Psoas muscle (tissue), 2 donors: ENCODE data around the gene CCL17.

DNA sequence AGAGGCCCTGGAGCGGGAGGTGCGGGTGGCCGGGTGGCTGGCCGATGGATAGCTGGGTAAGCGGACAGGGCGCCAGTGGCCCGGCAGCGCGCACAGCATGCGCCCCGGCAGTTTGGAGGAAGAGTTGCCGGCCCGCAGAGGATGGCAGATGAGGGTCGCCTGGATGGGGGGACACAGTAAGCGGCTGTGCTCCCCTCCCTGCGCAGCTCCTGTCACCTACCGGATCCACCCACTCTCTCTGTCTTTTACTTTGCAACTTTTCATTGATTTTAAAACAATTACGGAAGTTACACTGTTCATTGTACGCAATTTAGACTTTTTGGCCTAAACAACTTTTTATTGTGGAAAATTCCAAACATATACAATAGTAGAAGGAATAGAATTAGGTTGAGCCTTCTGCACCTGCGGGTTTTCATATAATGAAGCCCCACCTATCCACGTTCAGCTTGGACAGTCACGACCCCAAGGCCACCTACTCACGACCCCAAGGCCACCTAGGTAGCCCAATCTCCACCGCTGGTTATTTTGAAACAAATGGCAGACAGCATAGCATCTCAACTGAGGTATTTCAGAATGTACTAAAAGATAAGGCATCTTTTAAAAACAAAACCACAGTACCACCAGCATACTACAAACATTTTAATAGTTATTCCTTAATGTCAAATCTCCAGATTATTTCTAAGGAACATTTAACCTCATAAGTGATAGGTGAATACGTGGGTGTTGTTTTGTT lies 531 bp downstream of the NLRC5 start:
- PRO-cap, 2 experiments, result no peak in any of the 2 experiments

GRCh38 chr16:57144911-57145640 lies 40.8 kb downstream of the PSME3IP1 start:
- PRO-cap, 2 experiments, result no peak in any of the 2 experiments

- PRO-cap, 2 experiments, result no peak in any of the 2 experiments
These were observed 18.5 kb downstream of the RSPRY1 start for GRCh38 chr16:57204570-57205111.

DNA sequence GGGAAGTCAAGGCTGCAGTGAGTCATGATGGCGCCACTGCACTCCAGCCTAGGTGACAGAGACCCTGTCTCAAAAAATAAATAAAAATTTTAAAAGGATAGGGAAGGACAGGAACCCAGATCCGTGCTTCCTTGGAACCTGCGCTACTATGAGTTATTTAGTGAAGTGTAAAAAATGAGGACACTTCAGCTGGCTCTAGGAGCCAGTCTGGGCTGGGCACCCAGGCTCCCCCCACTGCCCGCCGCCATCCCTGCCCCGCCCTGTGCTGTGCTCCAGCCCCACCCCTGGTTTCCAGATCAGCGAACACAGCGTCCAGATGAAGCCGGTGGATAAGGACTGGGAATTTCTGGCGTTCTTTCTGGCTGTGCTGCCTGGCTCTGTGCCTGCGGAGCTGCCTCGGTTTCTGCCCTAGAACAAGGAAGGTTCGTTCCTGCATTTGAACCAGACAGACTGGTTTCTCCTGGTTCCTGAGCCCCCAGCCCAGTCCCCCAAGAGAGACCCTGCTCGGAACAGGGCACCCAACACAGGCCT lies 18.5 kb downstream of the PLLP start:
- PRO-cap, 2 experiments, result no peak in any of the 2 experiments

DNA sequence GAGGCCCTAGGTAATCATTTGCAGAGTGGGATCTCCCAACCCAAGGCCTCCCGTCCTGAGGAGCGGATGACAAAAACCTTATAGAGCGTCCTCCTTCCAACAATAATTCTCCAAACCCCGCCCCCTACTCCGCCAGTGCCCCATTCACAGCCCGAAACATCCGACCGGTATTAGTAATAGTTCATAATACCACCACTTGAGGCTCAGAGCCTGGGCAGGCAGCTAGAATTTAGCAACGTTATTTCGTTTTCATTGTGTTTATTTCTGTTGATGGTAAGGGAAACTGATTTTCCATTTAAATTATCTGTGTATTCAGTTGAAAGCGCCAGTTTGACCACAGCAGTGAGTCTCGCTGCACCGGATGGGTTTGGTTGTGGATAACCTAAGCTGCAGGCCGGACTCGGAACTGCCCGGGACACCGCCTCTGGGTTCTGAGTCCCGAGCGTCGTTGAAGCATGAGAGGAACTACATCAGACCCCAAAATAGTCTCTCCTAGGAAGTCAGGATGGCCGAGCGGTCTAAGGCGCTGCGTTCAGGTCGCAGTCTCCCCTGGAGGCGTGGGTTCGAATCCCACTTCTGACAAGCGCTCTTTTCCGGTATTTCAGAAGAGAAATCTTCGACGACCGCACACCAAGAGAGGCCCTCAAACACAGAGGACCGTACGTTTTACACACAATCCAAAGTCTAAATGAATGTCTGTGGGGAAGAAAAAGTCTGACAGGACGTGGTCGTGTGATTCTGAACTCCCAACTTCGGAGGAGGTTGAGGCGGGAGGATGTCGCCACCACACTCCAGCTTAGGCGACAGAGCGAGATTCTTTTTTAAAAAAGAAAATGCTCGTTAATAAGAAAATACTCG lies 15.2 kb upstream of the PLLP start:
- PRO-cap, 2 experiments, result peak in 2 of 2 experiments; most common plus-strand start position 495 of the sequence (in 1); most common minus-strand start position 433 of the sequence (in 2)

DNA sequence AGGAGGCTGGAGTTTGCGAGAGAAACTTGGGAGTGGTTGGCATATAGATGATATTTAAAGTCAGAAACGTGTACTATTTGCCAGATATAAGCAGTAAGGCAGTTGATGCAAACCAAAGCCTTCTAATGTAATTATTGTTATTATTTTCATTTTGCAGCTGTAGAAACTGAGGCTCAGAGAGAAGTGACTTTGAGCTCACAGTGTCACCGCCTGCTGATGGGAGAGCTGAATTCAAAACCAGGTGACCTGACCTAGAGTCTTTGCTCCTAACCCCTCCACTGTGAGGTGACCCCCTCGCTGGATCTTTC lies at the start of gene CCL17:
Gene CCL17 (plus strand): TSS at position 172 of the 308 bp plus-strand sequence.
- PRO-cap, 2 experiments, result no peak in any of the 2 experiments

GRCh38 chr16:57544118-57544926 lies 1.9 kb downstream of the ADGRG5 start:
- PRO-cap, 2 experiments, result no peak in any of the 2 experiments

DNA sequence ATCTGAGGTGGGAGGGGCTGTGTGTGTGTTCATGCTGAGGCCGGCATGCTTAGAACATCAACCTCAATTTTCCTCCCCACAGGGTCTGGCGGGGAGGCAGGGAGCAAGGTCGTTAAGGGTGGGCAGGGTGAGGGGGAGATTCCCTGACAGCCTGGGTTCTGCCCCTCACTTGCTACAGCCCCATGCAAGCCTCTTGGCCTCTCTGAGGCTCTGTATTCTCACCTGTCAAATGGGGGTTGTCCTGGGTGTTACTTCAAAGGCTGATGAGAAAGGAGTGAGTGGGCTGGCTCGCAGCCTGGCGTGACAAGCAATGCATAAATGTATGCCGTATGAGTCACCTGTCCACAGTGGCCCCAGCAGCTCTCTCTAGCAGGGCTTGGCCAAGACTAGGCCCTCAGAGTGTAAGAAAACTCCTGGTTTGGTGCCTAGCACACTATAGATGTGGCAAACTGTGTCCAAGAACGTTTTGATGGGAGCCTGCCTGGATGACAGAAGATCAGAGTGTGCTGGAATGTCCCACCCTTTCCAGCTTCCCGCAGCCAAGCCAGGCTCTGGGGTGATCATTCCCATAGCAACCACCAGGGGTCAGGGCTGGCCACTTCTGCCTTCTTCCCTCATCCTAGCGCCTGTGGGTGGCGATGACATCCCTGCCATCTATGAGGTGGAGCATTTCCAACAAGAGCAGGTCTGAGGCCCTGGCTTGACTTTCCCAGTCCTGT lies 37.3 kb upstream of the ADGRG1 start:
- PRO-cap, 2 experiments, result no peak in any of the 2 experiments

DNA sequence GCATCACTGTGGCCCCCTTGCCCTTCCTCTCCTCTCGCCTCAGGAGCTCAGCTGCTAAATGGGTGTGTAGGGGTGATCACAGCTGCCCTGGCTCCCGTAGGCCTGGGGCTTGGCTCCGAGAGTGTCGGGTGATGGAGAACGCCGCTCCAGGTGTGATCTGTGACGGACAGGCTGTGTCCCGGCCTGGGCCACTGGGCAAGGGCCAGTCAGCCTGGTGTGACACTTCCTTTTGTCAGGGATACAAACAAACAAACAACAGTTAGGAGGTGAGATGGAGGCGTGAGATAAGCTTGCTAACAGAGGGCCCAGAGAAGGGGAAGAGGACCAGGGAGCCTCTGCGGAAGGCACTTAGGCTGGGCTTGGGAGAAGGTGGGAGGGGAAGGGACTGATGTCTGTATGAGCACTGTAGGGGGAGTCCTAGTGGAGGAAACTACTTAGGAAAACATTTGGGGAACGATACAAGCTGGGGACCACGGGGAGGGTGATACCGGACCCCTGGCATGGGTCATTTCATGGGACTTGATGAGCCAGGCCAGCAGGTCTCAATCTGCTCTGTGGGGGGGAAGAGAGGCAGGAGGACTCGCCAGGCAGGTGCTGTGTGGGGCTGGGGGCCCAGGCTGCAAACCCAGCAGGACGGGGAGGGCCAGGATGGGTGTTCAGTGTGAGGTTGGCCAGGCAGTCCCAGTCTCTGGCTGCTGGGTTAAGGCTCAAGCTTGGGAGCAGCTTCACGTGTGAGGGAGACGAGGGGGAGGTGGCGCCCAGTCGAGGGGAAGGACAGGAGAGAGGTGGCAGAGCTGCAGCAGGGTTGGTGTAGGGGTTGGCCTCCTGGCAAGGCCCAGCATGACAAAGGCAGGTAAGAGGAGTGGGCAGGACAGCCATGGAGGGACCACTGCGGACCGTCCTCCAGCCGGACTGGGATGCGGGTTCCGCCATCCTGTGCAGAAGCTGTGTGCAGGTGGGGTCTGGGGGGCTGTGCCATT lies 2.3 kb downstream of the ADGRG1 start:
- PRO-cap, 2 experiments, result no peak in any of the 2 experiments

DNA sequence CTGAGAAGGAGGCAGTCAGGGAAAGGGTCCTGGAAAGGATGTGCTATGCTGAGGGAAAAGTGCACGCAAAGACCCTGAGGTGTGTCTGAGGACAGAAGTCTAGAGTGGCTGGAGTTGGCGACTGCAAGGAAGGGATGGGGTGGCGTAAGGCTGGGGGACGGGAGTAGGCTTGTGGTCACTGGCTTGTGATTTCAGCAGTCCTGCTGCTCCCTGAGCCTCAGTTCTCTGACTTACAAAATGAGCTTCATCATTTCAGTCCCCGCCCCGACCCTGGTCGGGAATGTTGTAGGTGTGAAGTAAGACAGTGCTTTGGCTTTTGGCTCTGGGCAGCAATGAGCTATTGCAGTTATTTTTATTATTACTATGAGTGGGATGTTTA lies 8.5 kb downstream of the ADGRG1 start:
- PRO-cap, 2 experiments, result no peak in any of the 2 experiments

GRCh38 chr16:57675712-57676553 lies 7.8 kb downstream of the ADGRG3 start:
- PRO-cap, 2 experiments, result no peak in any of the 2 experiments

DNA sequence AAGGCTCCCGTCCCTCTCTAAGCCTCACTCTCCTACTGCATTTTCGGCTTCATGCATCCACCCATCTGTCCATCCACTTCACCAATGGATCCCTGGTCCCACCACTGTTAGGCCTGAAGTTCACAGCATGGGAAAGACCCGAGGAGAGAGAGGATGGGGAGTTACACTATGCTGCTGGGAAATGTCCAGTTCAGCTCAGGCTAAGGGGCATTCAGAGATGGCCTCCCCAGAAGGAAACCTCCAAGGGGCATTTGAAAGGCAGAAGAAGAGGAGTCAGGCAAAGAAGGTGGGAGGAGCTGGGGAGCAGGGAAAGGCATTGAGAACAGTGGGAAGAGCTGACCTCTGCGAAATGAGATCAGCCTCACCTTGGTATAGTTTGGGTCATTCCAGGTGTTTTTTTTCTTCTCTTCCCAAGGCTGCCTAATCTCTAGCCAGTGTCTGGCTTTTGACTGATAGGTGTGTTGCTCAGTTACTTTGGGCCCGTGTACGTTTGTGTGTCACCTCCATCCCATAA lies 11.7 kb upstream of the DRC7 start:
- PRO-cap, 2 experiments, result no peak in any of the 2 experiments

DNA sequence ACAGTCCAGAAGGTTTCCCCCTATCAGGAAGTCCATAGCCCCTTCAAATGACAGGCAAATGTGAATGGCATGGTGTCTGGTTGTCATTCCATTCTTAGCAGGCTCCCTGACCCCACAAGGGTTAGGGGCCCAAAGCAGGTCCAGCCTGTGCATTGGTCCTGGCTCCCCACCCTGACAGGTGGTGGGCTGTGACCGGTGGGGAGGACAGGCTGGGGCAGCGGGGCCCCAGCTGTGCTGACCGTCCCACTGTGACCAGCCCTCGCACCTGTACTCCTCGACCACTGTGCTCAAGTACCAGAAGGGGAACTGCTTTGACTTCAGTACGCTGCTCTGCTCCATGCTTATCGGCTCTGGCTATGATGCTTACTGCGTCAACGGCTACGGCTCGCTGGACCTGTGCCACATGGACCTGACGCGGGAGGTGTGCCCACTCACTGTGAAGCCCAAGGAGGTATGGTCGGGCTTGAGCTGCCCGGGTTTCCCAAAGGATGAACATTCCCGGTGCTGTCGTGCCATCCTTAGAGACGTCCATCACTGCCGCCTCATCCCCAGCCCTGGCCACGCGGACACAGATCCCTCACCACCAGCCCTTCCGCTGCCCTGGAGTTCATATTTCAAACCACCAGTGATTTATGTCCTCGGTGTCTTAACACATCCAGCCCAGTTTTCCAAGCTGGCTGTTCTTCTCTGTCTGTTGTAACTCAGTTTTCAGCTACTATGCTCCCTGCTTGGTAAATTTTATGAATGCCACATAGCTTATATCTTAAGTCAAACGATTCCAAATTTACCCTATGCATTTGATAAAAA lies 7.3 kb downstream of the DRC7 start:
- PRO-cap, 2 experiments, result no peak in any of the 2 experiments

GRCh38 chr16:57797029-57797488 lies 5.2 kb downstream of the KIFC3 start:
- PRO-cap, 2 experiments, result no peak in any of the 2 experiments

- PRO-cap, 2 experiments, result no peak in any of the 2 experiments
These were observed 2.8 kb downstream of the KIFC3 start for GRCh38 chr16:57799307-57800148.

DNA sequence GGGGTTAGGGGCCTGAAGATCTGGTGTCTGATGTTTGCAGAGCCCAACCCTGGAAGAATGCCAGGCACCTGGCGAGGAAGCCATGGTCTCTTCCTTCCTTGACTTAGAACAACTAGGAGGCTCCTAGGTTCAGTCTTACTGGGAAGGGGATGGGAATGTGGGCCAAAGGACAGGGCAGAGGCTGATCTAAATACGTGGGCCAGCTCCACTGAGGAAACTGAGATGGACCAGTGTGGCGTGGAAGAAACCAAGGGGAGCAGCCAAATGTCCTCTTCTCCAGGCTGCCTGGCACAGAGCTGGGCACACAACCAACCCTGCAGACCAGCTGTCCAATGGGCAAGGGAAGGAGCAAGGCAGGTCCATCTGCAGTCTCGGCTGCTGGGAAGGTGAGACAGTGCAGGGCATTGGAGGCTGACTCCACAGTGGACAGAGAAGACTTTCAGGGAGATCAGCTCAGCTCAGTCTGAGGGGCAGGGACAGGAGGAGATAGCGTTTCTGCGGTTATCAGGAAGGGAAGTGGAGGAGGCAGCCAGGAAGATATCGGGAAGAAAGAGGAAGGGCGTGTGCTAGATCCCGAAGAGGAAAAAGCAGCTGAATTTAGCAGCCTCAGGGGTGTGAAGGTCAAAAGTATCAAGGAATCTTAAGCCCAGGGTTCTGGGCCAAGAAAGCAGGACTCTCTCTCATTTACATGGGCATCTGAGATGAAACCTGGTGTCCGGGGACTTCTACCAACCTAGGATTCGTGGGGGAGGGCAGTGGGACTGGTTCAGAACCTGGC lies 2.0 kb downstream of the KIFC3 start:
- PRO-cap, 2 experiments, result no peak in any of the 2 experiments

GRCh38 chr16:58020364-58021165 lies 5.0 kb upstream of the MMP15 start:
- PRO-cap, 2 experiments, result no peak in any of the 2 experiments

- PRO-cap, 2 experiments, result no peak in any of the 2 experiments
These were observed 3.3 kb downstream of the CFAP20 start for GRCh38 chr16:58125678-58126457.

GRCh38 chr16:58158418-58159184 lies 29.4 kb upstream of the CFAP20 start:
- PRO-cap, 2 experiments, result no peak in any of the 2 experiments

- PRO-cap, 2 experiments, result no peak in any of the 2 experiments
These were observed 13.3 kb upstream of the CCDC113 start for GRCh38 chr16:58236371-58236865.